Spinal cord (tissue), 3 donors: ENCODE data around the genes REXO2, BUD13, BACE1 and IL10RA.

DNA sequence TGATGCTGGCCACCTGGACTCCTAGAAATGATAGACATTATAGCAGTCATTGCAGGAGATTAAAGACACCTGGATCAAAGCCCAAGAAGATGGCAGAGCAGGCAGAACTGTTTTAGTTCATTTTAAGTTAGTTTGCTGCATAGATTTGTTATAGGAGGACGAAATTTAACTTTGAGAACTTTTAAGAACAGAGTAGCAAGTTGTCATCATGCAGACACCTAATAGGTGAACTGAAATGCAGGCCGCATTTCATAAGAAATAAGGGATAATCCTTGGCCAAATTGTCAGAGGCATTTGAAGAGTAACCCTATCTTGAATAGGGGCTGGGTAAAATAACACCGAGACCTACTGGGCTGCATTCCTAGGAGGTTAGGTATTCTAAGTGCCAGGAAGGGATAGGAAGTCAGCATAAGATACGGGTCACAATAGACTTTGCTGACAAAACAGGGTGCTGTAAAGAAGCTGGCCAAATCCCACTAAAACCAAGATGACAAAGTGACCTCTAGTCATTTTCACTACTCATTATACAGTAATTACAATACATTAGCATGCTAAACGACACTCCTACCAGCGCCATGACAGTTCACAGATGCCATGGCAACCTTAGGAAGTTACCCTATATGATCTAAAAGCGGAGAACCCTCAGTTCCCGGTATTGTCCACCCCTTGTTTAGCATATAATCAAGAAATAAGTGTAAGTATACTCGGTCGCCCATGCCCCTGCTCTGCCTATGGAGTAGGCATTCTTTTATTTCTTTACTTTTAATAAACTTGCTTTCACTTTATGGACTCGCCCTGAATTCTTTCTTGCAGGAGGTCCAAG lies 1.0 kb upstream of the REXO2 start:
- PRO-cap, result no peak
- RAMPAGE, long total RNA, result no peak

- PRO-cap, result no peak
- RAMPAGE, long total RNA, result start-site peak on the plus strand at chr11:114439457-114439563, 761 and 672 reads in 2 replicates
Observed at GRCh38 chr11:114438945-114440305, at the start of gene REXO2. Gene REXO2, plus strand, starts transcription at chr11:114439467.

DNA sequence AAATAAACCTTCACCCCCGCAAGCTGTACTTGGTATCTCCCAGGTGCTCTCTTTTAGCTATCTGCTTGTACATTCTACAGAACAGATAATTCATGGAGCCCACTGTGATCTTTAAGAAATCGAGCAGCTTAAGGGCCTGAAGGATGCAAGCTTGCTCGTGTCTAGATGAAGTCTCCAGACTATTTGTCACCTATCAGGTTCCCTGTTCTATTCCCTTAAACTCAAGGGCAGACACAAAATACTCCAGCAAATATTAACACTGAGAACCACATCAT lies 752 bp downstream of the NXPE4 start:
- PRO-cap, result no peak
- RAMPAGE, long total RNA, result no peak

- PRO-cap, result no peak
- RAMPAGE, long total RNA, result no peak
Observed at GRCh38 chr11:115505254-115505897, 1.2 kb upstream of the CADM1 start.

DNA sequence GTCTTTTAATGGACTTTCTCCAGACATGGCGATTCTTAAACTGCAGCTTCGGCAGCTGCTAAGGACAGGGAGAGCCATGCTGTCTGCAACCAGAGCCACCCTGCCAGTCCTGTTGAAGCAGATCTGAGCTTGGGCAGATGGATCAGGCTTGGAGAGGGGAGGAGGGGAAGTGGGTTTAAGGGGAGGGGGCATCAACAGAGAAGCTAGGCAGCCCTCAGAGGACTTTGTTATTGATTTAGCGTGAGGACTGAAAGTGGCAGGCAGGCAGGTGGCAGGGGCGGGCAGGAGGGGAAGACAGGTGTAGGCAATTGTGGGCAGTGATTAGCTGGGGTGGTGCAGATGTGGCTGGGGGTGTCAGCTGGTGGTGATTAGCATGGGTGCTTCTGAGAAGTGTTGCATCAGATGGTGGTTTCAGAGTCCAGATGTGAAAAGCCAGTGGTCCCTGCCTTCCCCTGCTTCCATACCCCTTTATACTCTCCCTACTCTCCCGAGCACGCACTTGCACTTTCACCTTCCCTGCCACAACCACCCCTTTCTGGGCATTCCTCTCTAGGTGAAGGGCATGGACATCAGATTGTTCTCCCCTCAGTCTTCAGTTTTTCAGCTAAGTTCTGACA lies 435.5 kb upstream of the CADM1 start:
- PRO-cap, result no peak
- RAMPAGE, long total RNA, result no peak

- PRO-cap, result no peak
- RAMPAGE, long total RNA, result start-site peak on the minus strand at chr11:116772977-116772987, 148 and 97 reads in 2 replicates
Observed at GRCh38 chr11:116772361-116773460, at the start of gene BUD13. Gene BUD13, minus strand, starts transcription at chr11:116772987.

GRCh38 chr11:116813276-116814495 lies 9.4 kb downstream of the APOA4 start:
- PRO-cap, result no peak
- RAMPAGE, long total RNA, result no peak

- PRO-cap, result no peak
- RAMPAGE, long total RNA, result no peak
Observed at GRCh38 chr11:116828928-116829421, 732 bp upstream of the APOC3 start.

DNA sequence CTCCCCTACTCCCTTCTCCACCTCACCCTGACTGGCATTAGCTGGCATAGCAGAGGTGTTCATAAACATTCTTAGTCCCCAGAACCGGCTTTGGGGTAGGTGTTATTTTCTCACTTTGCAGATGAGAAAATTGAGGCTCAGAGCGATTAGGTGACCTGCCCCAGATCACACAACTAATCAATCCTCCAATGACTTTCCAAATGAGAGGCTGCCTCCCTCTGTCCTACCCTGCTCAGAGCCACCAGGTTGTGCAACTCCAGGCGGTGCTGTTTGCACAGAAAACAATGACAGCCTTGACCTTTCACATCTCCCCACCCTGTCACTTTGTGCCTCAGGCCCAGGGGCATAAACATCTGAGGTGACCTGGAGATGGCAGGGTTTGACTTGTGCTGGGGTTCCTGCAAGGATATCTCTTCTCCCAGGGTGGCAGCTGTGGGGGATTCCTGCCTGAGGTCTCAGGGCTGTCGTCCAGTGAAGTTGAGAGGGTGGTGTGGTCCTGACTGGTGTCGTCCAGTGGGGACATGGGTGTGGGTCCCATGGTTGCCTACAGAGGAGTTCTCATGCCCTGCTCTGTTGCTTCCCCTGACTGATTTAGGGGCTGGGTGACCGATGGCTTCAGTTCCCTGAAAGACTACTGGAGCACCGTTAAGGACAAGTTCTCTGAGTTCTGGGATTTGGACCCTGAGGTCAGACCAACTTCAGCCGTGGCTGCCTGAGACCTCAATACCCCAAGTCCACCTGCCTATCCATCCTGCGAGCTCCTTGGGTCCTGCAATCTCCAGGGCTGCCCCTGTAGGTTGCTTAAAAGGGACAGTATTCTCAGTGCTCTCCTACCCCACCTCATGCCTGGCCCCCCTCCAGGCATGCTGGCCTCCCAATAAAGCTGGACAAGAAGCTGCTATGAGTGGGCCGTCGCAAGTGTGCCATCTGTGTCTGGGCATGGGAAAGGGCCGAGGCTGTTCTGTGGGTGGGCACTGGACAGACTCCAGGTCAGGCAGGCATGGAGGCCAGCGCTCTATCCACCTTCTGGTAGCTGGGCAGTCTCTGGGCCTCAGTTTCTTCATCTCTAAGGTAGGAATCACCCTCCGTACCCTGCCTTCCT lies 2.8 kb downstream of the APOC3 start:
- PRO-cap, result no peak
- RAMPAGE, long total RNA, result no peak

GRCh38 chr11:117091986-117092842 lies 6.0 kb downstream of the SIK3 start:
- PRO-cap, result no peak
- RAMPAGE, long total RNA, result no peak

DNA sequence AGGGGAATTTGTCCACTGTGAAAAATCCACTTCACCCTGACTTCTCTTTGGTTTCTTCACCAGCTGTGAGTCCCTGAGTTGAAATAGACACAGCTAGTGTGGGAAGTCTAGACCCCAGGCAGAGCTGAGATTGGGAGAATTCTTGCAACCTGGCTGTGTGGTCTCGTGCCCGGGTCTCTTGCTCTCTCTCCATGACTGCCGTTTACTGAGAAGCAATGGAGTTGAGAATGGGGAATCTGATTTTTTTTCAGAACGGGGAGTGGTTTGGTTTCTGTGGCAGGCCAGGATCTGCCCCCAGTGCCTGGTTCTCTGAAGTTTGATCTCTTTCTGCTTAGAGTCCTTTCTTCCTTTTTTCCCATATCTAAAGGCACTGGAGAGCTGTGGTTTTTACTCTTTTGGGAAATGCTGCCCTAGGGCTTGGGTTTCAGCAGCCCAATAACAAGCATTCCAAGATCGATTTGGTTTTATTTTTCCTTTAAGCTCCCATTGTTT lies 1.5 kb downstream of the SIDT2 start:
- PRO-cap, result no peak
- RAMPAGE, long total RNA, result no peak

DNA sequence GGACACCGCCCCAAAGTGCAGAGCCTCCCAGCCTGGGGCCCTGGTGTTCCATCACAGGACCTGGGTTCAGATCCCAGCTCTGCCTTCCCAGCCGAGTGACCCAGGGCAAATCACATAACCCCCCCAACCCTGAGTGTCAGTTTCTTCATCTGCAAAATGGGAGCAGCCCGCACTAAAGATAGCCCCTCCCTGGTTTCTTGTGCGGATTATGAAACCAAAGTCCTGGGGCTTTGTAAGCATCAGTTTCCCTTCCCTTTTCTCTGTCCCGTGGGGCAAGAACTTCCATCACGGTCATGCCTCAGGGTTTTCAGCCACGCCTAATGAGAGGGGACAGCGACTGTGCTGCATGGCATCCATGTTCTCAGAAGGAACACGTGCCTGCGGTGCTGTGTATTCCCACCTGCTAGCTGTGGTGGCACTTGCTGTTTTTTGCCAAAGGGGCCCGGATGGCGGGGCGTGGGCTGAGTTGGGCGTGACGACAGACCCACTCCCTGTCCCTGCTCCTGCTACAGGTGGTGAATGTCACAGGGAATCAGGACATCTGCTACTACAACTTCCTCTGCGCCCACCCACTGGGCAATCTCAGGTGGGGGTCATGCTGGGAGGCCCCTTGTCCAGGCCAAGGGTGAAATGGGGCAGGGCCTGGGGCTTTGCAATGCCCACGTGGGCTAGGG lies 9.6 kb upstream of the TAGLN start:
- PRO-cap, result no peak
- RAMPAGE, long total RNA, result no peak

DNA sequence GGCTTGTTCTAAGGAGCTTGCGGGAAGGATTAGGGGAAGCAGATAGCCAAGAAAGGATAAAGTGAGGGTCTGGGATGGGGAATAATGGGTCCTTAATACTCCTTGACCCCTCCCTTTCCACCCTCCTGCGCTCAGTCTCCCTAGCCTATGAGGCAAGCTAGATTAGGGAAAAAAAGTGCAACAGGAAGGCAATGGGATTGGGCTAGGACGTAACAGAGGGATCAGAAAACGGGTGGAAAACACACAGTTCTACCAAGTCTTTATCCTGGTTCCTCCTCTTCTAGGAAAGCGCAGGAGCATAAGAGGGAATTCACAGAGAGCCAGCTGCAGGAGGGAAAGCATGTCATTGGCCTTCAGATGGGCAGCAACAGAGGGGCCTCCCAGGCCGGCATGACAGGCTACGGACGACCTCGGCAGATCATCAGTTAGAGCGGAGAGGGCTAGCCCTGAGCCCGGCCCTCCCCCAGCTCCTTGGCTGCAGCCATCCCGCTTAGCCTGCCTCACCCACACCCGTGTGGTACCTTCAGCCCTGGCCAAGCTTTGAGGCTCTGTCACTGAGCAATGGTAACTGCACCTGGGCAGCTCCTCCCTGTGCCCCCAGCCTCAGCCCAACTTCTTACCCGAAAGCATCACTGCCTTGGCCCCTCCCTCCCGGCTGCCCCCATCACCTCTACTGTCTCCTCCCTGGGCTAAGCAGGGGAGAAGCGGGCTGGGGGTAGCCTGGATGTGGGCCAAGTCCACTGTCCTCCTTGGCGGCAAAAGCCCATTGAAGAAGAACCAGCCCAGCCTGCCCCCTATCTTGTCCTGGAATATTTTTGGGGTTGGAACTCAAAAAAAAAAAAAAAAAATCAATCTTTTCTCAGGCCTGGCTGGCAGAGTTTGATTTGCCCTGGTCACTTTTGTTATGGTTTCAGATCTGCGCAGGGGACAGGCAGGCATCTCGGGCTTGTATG lies 5.0 kb downstream of the TAGLN start:
- PRO-cap, result no peak
- RAMPAGE, long total RNA, result no peak

DNA sequence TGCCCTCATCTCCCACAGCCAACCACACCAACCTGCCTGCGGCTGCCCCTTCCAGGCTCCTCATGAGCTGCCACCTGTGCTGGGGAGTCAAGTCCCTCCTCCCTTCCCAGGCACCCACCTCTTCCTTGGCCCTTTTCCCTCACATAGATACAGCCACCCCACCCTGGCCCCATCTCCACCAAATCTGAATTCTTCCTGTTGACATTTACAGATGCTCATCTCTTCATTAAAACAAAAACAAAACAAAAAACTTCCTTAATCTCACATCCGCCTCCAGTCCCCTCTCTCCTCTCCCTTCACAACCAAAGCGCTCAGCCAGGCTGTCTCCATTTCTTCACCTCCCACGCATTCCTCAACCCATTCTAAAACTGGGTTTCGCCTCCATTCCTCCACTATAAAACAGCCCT lies 15.4 kb downstream of the BACE1 start:
- PRO-cap, result no peak
- RAMPAGE, long total RNA, result no peak

DNA sequence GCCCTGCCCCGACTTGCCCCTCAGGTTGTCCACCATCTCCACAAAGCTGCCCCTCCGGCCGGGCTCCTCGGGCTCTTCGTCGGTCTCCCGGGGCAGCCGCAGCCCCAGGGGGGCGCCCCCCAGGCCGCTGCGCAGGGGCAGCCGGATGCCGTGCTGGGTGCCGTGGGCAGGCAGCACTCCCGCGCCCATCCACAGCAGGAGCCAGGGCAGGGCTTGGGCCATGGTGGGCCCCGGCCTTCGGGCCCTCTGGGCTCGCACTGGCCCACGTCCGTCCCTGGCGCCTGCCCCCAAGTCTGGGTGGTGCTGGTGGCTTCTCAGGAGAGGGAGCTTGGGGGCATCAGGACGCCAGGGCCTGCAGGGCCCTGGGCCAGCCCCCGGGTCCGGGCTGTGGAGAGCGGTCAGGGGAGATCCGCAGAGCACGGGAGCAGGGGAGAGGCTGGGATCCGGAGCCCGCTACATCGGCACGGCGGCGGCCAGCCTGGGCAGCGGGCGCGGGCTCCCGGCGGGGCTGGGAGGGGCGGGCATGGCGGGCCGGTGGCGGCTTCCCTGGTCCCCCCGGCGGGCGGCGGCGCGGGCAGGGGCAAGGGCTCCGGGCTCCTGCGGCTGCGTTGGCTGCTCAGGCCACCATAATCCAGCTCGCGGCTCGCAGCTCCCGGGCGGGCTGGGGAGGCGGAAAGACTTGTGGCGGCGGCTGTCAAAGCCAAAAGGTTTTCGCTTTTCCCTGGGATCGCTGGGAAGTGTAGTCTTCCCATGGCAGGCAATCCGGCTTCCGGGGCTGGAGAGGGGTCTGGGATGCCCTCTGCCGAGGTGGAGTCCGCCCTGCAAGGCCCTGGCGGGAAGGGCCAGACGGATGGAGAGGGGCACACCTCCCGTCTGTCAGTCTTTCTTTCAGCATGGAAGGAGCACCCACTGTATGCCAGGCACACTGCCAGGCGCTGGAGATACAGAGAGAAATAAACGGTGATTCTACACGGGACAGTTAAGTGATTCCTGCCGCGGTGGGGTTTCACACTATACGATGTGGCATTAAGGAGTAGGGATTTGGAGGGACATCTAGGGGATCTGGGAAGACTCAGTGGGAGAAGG lies at the start of gene BACE1:
TSS of gene BACE1 (minus strand) at position 683 of the 1,086 bp plus-strand sequence.
- PRO-cap, result no peak
- RAMPAGE, long total RNA, result no peak

DNA sequence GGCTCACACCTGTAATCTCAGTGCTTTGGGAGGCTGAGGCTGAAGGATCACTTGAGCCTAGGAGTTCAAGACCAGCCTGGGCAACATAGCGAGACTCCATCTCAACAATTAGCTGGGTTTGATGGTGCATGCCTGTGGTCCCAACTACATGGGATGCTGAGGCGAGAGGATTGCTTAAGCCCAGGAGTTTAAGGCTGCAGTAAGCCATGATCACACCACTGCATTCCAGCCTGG lies 62.6 kb downstream of the CEP164 start:
- PRO-cap, result no peak
- RAMPAGE, long total RNA, result no peak

- PRO-cap, result no peak
- RAMPAGE, long total RNA, result no peak
Observed at GRCh38 chr11:117684562-117685109, 112.4 kb downstream of the DSCAML1 start.

DNA sequence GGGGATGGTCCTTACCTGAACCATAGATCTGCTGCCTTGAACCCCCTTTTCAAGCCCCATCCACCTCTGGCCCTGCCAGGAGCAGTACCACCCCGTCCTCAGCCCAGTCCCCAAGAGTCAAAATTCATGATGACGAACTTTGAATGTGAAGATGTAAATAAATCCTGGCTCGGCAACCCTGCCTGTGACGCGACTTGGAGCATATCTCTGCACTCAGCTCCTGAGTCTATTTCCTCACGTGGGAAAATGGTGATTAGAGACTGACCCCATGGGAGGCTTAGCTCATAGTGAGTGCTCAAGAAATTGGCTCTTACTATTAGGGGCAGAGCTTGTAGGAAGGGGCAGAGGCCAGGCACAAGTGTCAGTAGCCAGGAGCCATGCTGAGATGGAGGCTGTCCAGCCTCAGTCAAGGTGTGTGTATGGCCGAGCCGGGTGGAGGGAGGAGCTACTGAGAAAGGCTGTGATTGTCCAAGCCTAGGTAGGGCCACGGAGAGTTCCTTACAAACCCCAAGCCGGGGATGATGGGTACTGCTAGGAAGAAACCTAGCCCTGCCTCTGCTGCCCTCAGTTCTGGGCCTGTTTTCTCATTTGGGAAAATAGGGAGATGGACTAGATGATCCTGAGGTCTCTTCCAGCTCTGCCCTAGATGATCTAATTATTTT lies 957 bp upstream of the FXYD6 start:
- PRO-cap, result no peak
- RAMPAGE, long total RNA, result no peak

DNA sequence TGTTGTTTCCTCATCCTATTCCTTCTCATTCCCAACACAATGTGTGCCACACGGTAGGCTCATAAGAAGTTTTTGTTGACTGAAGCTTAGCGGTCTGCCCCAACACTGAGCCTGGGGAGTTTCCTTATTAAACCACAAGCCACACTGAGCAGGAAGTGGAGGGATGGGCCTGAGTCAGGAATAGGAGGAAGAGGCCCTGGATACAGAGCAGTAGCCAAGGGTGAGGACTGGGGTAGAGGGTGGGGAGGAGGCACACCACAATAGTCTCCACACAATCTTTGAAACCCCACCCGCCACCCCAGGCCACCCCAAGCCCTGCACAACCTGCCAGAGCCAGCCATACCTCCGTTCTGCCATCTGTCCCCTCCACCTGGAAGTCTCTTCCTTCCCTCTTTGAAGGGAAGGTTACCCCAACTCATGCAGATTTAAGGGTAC lies 15.5 kb upstream of the IL10RA start:
- PRO-cap, result no peak
- RAMPAGE, long total RNA, result no peak

GRCh38 chr11:117985761-117986600 lies at the start of gene IL10RA:
Gene IL10RA, plus strand, starts transcription at chr11:117986394.
- PRO-cap, result no peak
- RAMPAGE, long total RNA, result no peak